Measurements from ENCODE around the gene HCN3.

DNA sequence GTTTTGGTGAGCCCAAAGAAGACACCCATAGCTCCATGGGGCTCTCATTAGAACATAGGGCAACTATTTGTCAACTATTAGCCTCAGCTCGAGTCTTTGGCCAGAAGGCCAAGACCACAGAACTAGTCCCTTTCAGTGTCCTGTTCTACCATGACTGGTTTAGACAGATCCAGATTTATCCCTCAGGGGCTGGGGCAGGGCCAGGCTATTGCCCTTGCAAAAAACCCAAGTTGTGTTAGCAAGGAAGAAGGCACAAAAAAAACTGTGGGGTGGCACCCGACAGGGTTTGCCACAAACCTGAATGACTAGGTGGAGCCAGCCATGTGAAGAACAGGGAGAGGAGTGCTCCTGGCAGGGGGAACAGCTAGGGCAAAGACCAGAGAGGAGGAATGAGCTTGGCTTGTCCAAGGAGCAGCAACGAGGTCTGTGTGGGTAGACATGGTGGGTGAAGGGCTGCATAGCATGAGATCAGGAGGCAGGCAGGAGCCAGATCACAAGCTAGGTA, 4.2 kb downstream of the DCST1 start:
- RRBS, result no CpG with 5 or more reads among the region's 3 CpGs

- RRBS, result 3% methylated on average over 15 of the region's 53 CpGs
These were observed 1.3 kb downstream of the EFNA3 start for GRCh38 chr1:155079817-155080397.

DNA sequence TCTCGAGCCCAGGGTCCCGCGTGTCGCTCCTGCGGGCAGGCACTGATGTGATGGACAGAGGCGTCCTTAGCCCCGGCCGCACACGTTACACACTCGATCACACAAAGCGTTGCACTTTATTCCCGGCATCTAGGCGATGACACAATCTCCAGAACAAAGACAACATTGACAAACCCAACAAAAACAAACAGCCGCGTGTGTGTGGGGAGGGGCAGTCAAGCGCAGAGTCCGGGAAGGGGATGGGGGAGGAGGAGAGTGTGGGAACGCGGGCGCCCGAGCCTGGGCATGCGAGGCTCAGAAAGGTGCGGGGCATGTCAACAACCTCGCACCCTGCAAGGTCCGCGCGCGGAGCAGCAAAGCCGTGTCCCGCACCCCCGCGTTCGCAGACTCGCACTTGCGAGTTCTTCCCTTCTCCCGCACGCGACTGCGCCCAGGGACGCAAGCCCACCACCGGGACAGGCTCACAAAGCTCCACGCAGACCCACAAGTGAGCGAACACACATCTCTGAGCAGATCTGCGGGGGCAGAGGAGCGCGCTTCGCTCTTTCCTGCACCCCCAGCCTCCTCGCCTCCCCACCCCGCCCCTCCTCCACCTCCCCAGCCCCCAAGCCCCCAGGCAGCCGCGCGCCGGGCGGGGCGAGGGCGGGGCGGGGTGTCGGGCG, 370 bp upstream of the EFNA1 start:
- RRBS, result 2% methylated on average over 11 of the region's 59 CpGs

- RRBS, result no CpG with 5 or more reads among the region's 38 CpGs
These were observed 6.8 kb downstream of the KRTCAP2 start for GRCh38 chr1:155165869-155167230.

GRCh38 chr1:155201962-155202455, 5.7 kb downstream of the THBS3 start:
- RRBS, result 82% methylated on average over 3 of the region's 9 CpGs

GRCh38 chr1:155227268-155228327, 13.5 kb downstream of the GBA1 start:
- RRBS, result no CpG with 5 or more reads among the region's 48 CpGs

- RRBS, result no CpG with 5 or more reads among the region's 26 CpGs
These were observed 6.6 kb upstream of the GBA1 start for GRCh38 chr1:155247318-155248369.

DNA sequence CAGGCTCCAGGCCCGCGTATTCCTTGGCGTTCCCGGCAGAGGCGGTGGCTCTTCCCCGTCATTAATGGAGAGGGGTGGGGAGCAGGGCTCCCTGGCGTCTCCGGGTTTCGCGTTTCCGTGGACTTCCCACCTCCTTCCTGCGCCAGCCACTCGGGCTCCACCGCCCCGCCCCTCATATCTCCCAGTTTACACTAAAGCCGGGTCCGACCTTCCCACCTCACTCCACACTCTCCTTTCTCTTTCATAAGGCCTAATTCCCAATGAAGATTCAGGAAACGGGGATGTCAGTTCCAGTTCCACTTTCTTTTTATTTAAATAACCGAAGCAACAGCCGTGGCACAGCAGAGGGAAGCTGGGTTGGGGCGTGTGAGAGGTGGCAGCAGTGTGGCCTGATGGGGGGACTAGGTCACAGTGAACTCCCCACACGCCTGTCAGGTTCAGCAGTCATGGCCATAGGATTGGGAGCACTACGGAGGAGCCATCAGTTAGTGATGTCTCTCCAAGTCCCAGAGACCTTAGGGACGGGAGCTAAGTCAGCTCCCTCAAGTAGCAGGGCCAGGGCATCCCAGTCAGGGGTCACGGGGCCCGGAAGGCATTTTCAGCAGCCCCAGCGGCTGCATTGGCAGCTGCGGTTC, 531 bp upstream of the ENTREP3 start:
- RRBS, result 3% methylated on average over 10 of the region's 28 CpGs

DNA sequence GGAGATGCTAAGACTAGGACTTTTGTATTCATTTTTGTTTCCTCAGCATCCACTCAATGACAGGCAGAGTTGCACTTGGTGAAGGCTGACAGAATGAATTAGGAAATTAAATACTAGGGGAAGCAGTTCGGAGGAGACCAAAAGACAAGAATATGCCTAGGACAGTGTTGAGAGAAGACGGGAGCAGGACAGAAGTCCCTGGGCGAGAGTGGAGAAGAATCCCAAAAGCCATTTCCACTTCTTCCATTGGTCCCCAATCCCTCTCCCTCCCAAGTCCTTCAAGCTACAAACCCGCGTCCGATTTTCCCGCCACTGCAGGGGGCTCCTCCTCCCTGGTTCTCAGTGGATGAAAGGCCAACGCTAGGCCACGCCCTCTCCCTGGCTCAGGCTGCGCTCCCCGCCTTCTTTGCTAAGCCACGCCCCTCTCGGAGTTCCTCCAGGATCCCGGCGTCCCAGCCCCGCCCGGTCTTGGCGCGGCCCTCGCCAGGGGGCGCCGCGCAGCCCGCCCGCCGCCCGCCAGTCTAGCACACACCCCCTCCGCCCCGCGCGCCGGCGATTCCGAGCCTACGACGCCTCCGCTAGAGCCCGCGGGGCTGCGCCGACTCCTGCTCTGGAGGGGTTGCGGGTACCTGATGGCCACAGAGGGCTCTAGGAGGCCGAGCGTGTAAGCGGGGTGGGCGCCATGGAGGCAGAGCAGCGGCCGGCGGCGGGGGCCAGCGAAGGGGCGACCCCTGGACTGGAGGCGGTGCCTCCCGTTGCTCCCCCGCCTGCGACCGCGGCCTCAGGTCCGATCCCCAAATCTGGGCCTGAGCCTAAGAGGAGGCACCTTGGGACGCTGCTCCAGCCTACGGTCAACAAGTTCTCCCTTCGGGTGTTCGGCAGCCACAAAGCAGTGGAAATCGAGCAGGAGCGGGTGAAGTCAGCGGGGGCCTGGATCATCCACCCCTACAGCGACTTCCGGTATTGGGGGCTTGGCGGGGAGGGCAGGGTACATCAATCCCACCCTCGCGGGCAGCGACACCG, at the start of gene HCN3:
TSS of gene HCN3 (plus strand) at position 555 of the 1,023 bp plus-strand sequence.
- RRBS, result 1% methylated on average over 18 of the region's 73 CpGs

DNA sequence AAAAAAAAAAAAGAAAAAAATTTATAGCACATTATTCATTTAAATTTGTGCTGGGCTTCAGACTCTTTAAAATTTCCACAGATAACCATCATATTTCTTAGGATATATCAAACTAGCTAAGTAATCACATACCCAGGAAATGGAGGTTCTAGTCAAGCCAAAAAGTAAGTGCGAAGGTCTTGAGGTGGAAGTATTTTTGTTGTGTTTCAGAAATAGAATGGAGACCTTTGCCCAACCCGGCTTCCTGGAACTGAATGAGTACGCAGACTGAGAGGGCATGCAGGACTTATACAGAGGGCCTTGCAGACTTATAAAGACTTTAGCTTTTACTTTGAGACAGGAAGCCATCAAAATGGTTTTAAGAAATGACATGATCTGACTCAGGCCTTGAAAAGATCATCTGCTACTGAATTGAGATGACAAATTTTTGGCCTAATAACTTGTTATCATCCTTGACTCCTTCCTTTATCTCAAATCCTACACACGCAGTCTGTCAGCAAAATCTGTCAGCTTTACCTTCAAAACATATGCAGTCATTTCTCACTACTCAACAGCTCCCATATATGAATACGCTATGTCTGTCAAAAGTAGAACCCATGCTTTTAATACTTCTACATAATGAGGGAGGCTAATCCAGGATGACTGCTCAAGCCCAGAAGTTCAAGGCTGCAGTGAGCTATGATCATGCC, 26.5 kb downstream of the ASH1L start:
- RRBS, result no CpG with 5 or more reads among the region's 5 CpGs

DNA sequence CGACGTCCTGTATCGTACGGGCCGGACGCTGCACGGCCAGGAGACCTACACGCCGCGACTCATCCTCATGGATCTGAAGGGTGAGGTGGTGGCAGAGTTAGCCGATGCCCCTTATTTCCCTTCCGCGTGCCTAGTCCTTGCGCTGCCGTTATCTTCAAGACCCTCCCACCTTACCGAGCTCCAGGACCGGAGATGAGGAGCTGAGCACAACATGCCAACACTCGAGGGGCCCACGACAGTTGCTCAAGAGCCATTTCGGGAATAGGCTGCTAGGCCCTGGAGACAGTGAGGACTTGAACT, 413 bp downstream of the MSTO1 start:
- RRBS, result no CpG with 5 or more reads among the region's 20 CpGs

DNA sequence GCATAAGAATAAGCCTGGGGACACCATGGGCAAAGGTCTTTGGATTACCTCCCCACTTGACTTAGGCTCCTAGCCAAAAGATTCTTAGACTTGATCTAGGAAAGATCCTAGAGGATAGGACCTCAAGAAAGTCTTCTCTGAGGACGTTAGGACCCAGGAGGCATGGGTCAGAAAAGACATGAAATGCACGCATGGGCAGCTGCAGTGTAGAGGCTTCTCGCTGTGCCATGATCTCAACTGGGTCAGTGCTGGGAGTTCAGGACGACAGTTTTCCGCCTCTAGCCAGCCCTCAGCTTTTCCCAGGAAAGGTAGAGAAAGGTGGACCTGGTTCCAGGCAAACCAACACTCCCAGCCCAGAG, 26.5 kb downstream of the MSTO1 start:
- RRBS, result no CpG with 5 or more reads among the region's 5 CpGs

- RRBS, result no CpG with 5 or more reads among the region's 3 CpGs
These were observed 29.4 kb downstream of the YY1AP1 start for GRCh38 chr1:155659254-155659453.

DNA sequence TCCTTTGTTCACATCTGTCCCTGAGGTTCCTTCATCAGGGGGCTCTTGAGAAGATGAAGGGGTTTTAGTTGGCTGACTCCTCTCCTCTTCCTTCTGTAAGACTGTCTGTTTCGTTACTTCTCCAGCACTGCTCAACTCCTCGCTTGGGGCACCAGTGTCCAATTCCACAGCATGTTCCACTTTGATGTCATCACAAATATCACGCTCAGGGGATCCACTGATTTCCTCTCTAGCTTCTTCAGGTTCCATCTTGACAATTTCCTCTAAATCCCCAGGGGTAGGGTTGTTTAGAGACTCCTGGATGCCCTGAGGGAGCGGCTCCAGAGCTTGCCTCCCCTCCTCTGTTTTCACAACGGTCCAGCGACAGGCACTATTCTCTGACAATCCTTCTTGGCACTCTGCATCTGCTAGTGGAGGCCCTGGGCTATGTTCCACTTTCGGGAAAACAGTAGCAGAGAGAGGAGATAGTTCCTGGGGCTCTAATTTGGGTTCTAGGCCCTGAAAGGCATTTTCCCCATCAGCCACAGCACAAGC, 76.4 kb downstream of the DAP3 start:
- RRBS, result no CpG with 5 or more reads among the region's 7 CpGs

- RRBS, result no CpG with 5 or more reads among the region's 4 CpGs
These were observed 2.3 kb upstream of the RIT1 start for GRCh38 chr1:155913023-155914357.

- RRBS, result no CpG with 5 or more reads among the region's 24 CpGs
These were observed 455 bp downstream of the KHDC4 start for GRCh38 chr1:155933592-155934323.

DNA sequence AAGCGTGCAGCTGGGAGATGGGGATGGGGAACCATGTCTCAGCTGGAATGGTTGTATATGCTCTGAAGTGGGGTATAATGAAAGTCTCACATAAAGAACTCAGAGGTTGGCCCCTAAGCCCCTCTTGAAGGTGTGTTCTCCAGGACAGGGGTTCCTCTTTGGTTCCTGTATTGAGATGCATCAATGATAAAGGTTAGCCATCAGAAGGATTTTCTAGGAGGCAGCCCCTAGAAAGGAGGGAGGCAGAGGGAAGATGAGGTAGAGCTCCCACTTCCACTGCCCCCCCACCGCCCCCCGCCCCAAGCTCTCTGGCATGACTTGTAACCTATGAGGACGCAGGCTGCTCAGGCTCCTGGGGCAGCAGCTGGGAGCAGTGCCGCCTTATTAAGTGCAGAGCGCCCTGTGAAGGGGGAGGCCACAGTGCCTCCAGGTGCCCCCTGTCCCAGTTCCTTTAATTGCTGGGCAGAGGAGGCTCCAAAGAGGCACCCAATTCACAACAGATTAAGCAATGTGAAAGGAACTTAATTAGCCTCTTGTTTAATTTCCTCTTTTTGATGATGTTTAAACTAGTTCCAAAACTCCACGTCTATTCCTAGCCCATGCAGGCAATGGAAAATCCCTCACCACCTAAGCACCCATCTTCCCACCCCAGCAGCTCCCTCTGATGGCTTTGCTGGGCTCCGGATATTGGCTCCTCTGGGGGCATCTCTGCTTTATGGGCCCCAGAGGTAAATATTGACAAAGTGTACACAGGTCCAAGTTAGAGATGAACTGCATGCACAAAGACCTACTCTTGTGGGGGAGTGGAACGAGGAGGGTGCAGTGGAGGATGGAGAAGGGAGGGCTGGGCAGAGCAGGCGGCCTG, 3.0 kb downstream of the RXFP4 start:
- RRBS, result no CpG with 5 or more reads among the region's 10 CpGs

DNA sequence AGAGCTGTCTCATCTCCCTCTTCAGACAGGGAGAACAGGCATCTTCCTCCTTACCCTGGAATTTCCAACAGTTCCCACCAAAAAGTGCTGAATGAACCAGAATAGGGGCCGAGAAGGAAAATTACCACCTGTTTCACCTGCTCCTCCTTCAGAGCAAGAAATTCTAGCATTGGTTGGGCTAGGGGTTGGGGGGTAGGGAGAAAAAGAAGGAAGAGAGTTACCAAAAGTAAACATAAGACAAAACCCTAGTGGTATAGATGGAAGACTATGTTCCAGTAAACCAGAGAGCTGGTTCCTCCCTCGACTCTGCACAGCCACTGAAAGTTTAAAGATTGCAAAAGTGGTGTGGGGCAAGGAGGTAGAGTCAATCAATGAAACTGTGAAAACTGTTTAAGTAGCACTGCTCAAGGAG, 15.6 kb upstream of the SSR2 start:
- RRBS, result no CpG with 5 or more reads among the region's 2 CpGs

DNA sequence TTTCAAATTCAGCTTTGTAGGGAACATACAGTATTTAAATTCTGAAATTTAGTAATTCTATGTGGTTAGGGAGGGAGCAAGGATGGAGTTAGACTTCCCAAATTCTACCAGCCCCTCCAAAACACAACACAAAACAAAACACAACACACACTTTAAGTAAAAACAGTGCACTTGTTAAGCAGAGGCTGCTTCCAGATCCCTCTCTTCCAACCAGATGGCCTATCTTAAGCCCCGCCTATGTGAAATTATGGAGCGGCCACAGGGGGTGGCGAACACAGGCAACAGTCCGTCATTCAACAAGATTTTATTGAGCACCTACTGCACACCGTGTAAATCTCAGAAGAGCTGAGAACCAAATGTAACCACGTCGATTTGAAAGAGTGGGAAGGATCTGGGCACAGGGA, 838 bp downstream of the UBQLN4 start:
- RRBS, result no CpG with 5 or more reads among the region's 7 CpGs

DNA sequence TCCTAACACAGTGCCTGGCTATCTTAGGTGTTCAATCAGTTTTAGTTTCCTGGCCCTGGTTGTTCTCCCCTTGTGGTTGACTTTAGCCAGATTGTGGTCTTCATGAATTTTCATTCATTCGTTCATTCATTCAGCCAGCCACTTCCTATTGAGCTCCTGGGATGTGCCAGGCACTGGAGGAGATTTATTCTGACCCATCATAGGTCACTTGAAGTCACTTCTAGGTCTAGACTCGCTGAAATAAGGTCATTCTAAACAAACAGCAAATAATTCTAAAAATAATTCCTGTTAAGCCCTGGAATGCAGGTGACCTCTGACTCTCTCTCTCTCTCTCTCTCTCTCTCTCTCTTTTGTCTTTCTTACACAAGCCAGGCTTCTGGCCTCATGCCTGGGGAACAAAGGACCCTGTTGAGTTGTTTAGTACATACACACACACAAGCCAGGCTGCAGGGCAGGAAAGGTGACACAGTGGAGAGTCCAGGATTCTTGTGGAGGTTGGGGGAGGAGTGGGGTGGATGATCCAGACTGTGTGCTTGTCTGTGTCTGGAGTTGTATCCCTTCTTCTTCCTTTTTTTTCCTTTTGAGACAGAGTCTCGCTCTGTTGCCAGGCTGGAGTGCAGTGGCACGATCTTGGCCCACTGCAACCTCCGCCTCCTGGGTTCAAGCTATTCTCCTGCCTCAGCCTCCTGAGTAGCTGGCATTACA, 4.0 kb upstream of the MEX3A start:
- RRBS, result no CpG with 5 or more reads among the region's 5 CpGs

Measured in BE2C (cell line).